HL-60 (cell line): ENCODE measurements around a stretch of chr9.

DNA sequence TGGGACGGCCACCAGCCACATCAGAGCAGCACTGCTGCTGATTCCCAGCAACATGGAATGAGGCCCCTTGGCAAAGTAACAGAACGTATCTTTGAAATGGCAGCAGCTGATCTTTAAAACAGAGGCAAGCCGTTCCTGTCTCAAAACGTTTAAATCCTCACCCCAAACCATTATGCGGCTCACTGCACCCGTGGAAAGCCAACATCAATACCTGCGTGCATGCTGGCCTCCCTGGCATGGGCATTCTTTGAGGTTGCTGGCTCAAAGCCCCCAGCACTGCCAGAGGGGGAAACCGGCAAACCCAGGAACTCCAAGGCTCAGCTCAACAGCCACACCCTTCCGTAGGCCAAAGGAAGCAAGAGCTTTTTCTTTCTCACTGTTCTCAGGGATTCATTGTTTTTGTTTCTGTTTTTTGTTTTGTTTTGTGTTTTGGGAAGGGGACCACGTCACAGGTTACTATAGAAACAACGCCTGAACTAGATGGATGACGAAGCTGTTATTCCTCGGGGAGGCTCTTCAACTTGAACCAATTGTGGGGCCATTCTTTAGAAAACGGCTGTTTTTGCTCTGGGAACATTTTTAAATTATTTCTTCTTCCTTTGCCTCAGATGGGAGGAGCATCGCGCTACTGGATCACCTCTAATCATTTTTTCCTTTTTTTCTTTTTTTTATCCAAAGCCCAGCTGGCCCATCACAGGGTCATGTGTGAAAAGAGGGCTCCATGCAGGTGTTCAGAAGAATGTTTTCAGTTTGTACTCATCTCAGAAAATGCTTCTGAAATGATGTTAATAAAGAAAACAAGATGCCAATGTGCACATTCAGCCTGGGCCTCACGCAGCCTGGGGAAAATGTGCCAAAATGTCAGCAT is 28.3 kb upstream of the OBP2B start:
- RRBS, result no CpG with 5 or more reads among the region's 17 CpGs

- RRBS, result no CpG with 5 or more reads among the region's 27 CpGs
Measured at GRCh38 chr9:133251653-133252816, 43.0 kb upstream of the OBP2B start.

GRCh38 chr9:133273820-133274205 is 62.2 kb downstream of the SURF6 start:
- RRBS, result 98% methylated on average over 3 of the region's 10 CpGs

DNA sequence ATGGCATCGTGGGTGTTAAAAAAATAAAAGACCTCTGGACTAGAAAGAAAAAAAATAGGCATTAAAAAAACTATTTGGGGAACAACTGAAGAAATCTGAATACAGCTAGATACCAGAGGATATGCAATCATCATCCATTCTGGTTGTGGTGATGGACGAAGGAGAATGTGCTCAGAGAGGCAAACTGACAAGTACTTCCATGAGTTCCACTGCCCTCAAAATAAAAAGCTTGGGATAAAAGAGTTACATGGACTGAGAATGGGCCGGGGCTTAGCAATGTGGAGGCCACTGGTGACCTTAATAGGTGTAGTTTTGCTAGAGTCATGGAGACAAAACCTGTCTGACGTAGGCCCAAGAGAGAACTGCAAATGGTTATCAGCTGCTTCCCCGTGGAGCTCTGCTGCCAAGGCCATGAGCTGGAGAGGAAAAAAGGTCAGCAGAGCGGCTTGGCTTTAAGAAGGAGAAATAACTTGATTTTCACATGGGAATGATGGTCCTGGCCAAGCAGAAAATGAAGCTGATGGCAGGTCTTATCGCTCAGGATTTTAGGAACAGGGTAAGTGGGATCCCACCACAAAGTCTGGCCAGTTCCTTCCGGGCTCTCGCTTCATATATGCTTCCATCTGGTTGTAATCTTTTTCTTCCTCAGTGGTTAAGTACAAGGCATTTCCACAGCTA is 3.6 kb upstream of the SURF6 start:
- RRBS, result no CpG with 5 or more reads among the region's 9 CpGs

GRCh38 chr9:133361244-133362244 is 5.2 kb downstream of the SURF2 start:
- RRBS, result no CpG with 5 or more reads among the region's 18 CpGs

- RRBS, result no CpG with 5 or more reads among the region's 11 CpGs
Measured at GRCh38 chr9:133406071-133406562, 11.7 kb downstream of the REXO4 start.

GRCh38 chr9:133429525-133429916 is 7.4 kb downstream of the ADAMTS13 start:
- RRBS, result 43% methylated on average over 13 of the region's 30 CpGs

DNA sequence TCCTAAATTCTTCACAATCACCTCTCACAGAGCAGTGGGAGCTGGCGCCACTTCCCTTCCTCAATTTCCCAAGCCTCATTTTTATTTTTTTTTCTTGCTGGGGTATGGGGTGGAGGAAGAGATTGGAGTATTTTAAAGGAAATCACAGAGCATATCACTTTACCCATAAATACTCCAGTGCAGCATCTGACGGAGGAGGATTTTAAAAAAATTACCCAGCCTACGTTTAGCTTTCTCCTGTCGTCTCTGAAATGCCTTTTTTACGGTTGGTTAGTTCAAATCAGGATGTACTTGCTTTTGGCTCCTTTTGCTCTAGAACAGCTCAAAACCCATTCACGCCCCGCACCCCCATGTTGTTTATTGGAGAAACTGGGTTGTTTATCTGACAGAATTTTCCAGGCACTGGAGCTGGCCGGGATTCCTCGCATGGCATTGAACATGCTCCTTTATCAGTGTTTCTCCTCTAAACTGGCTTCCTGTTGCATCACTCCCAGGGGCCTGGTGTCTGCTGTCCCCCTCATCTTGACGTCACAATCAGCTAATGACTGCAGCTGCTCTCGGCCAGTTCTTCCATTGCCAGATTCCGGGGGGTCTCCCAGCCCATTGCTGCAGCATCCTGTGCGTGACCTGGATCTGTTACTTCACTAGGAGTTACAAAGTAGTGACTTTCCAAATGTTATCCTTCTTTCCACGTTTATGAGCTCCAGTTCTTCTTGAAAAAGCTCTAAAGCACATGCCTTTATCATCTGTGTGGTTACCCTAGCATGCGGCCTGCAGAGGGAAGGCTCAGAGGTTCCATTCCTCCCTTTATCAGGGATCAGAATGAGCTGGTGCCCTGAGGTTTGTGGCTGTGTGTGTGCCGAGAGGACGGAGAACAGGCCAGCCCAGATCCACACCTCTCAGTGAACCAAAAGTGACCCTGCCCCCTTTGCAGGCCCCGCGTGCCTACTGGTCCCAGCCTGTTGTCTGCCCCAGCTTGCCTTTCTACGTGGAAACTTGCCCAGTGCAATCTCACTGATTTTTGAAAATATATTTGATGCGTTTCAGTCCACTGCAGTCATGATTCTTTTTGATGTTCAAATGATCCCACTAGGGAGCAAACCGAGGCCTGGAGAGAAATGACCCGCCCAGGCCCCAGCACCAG is 27.5 kb downstream of the FAM163B start:
- RRBS, result no CpG with 5 or more reads among the region's 23 CpGs

- RRBS, result no CpG with 5 or more reads among the region's 2 CpGs
Measured at GRCh38 chr9:133588293-133588653, 20.9 kb downstream of the FAM163B start.

- RRBS, result no CpG with 5 or more reads among the region's 23 CpGs
Measured at GRCh38 chr9:134041553-134042005, 16.3 kb downstream of the BRD3OS start.

DNA sequence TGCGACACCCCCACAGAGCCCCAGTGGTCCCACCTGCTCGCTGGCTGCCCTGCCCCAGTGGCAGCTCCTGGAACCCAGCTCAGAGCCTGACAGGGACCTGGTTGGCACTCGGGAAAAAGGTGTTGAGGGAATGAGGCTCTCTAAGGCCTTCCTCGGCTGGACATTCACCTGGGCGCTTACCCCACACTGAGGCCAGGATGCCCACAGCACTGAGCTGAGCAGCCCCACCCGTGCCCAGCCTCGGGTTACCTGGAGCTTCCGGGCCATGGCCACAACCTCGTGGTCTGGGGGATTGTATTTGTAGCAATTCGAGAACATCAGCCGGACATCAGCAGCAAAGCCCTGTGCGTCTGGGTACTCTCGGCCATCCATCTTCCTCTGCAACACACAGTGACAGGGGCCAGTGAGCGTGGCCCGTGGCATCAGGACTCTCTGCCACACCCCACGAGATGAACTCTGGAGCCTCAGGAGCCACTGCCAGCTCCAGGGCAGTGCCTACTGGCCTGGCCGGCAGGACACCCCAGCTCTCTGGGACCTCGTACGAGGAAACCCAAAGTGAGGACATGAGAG is 19.8 kb downstream of the BRD3OS start:
- RRBS, result 97% methylated on average over 4 of the region's 19 CpGs

GRCh38 chr9:134130922-134131610 is 4.8 kb upstream of the WDR5 start:
- RRBS, result no CpG with 5 or more reads among the region's 16 CpGs

DNA sequence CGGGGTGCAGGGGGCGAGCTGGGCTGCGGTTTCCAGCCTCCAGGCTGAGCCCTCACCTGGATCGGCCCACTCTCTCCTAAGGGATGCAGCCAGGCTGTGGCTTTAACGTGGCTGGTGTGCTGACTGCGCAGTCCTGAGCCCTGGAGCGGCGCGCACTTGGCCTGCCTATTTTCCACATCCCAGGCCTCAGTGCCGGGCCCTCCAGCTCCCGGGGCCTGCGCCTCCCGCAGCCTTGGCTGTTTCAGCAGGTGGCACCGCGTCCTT is 27.0 kb downstream of the WDR5 start:
- RRBS, result 91% methylated on average over 5 of the region's 15 CpGs

- RRBS, result no CpG with 5 or more reads among the region's 23 CpGs
Measured at GRCh38 chr9:134186707-134187702, 51.1 kb downstream of the WDR5 start.

DNA sequence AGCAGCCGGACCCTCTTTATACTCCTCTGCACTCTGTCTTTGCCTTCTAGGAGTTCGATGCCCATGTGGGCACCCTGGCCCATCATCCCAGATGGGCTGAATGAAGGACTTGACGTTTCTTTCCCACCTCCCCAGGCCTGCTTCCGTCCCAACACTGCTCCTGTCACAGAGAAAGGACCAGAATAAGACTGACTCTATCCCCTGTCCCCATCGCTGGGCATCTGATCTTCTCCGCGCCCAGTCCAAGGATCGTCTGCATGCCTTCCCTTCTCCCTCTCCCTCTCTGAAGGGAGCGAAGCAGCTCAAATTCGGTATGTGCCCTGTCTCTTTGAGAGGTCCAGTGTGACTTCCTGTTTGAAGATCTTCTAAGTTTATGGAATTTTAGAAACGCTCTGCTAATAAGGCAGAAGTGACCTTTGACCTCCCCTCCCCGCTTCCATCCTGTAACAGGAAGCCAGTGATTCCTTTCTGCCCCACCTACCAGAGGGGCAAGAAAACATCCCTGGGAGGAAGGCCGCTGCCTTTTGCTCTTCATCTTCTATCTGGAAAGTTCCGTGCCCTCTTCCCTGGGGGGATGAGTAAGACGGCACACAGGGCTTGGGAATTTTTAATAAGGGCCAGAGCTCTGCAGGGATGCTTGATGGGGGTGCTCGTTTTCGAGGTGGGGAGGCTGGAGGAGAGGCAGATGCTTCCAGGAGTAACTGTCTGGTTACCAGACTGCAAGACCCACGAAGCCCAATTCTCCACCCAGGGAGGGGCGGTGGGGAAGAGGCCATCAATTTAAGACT is 69.2 kb downstream of the WDR5 start:
- RRBS, result no CpG with 5 or more reads among the region's 19 CpGs

GRCh38 chr9:134243746-134244314 is 82.4 kb upstream of the RXRA start:
- RRBS, result no CpG with 5 or more reads among the region's 11 CpGs

- RRBS, result no CpG with 5 or more reads among the region's 18 CpGs
Measured at GRCh38 chr9:134263400-134263927, 62.8 kb upstream of the RXRA start.

GRCh38 chr9:134334027-134334419 is 7.8 kb downstream of the RXRA start:
- RRBS, result no CpG with 5 or more reads among the region's 10 CpGs

- RRBS, result 97% methylated on average over 3 of the region's 22 CpGs
Measured at GRCh38 chr9:134335649-134336344, 9.5 kb downstream of the RXRA start.

GRCh38 chr9:134357560-134358458 is 31.6 kb downstream of the RXRA start:
- RRBS, result no CpG with 5 or more reads among the region's 26 CpGs